ENCODE measurements around a stretch of chr21.

DNA sequence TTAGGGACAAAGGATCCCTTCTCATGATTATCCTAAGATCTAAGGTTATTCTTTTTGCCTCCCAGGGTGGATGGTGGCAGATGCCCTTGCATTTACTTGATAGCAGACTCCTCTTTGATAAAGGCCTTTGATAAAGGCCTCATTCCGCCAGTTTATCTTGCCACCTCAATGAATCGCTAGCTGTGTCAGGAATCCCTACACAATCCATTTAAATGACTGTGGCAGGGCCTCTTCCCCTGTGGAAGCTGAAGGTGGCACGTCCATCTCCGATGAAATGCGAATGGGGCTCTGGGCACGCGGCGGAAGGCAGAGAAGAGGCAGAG, 836 bp upstream of the NDUFV3 start:
- PRO-cap, 10 experiments, result no peak in any of the 10 experiments

DNA sequence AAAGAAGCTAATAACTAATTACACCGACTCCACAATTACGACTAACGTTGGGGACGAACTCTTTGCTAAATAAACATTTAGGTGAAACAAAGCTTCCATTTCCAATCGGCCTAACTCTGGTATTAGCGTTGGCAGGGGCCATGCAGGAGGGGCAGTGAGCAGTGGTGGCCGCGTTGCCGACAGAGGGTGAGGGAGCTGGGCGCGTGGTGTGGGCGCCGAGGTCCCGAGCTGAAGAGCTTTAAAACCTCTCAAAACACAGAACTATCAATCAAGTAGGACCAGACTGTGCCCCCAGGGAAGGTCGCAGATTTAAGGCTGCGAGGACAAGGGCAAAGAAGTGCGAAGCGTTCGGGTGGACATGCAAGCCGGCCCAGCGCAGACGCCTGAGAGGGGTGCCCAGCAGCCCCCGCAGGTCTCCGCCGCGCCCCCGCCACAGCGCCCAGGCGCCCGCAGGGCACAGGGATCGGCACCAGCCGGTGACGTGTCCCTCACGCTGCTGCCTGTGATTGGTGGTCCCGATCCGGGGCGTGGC, 408 bp upstream of the NDUFV3 start:
- PRO-cap, 10 experiments, result peak in 10 of 10 experiments; most common plus-strand start position 182 of the sequence (in 1); most common minus-strand start position 434 of the sequence (in 5)

DNA sequence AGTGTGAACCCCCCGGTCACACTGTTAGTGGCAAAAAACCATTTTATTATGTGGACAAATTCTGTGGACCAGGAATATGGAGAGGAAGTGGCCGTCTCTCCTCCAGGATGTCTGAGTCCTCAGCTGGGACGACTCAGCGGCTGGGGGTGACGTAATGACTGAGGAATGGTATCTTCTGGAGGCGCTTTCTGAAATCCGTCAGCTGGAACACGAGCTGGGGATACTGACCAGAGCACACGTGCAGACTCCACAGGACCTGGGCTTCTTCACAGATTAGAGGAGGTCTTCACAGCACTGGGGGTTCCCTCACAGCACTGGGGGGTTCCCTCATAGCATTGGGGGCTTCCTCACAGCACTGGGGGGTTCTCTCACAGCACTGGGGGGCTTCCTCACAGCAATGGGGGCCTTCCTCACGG, 18.1 kb downstream of the PKNOX1 start:
- PRO-cap, 10 experiments, result peak in 1 of 10 experiments; most common minus-strand start position 113 of the sequence (in 1)

GRCh38 chr21:43274519-43274799, 105.7 kb downstream of the CRYAA start:
- PRO-cap, 10 experiments, result no peak in any of the 10 experiments

GRCh38 chr21:43299372-43299736, 127.6 kb downstream of the SIK1 start:
- PRO-cap, 10 experiments, result no peak in any of the 10 experiments

GRCh38 chr21:43352825-43353561, 73.9 kb downstream of the SIK1 start:
- PRO-cap, 10 experiments, result peak in 3 of 10 experiments; most common plus-strand start chr21:43353043 (in 3)

DNA sequence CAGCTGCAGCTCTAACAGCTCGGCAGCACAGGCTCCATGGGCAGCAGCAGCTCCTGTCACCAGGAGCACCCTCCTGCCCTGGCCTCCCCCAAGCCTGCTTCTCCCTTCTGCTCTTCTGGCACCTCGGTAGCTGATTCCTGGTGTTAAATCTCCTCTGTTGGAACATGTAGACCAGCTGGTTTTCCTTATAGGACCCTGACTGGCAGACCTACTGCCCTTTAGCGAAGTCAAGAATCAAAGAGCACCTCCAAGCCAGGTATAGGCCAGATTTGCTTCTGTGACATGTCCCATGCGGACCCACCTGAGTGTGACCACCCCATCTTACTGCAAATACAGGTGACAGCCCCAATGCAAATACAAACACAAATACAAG, 72.4 kb downstream of the SIK1 start:
- PRO-cap, 10 experiments, result no peak in any of the 10 experiments

GRCh38 chr21:43463344-43463872, 36.5 kb upstream of the SIK1 start:
- PRO-cap, 10 experiments, result no peak in any of the 10 experiments

DNA sequence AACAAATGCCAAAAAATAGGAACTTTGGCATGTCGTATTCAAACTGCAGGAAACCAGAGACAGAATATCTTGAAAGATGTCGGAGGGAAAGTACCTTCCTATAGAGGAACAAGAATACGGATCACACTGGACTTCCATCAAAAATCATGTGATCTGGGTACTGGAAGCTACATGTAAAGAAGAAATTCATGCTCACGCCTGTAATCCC, 7.8 kb upstream of the PDXK start:
- PRO-cap, 10 experiments, result peak in 1 of 10 experiments; most common plus-strand start position 147 of the sequence (in 1)

GRCh38 chr21:43720544-43720806, 1.5 kb downstream of the PDXK start:
- PRO-cap, 10 experiments, result no peak in any of the 10 experiments

DNA sequence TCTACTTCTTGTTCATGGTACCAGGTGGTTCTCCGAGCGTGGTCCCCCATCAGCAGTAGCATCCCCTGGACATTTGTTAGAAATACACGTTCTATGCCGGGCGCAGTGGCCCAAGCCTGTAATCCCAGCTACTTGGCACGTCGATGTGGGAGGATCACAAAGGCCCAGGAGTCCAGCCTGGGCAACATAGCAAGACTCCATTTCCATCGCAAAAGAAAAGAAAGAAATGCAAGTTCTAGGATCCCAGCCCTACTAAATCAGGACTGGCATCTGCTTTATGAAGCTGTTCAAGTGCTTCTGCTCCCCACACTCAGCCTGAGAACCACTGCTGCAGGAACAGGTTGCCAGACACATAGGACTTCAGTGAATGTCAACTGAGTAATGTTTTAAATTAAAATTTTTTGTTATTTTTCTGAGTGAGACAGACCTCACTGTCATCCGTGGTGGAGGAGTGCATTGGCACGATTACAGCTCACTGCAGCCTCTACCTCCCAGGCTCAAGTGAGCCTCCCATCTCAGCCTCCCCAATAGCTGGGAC, 880 bp downstream of the RRP1 start:
- PRO-cap, 10 experiments, result no peak in any of the 10 experiments

DNA sequence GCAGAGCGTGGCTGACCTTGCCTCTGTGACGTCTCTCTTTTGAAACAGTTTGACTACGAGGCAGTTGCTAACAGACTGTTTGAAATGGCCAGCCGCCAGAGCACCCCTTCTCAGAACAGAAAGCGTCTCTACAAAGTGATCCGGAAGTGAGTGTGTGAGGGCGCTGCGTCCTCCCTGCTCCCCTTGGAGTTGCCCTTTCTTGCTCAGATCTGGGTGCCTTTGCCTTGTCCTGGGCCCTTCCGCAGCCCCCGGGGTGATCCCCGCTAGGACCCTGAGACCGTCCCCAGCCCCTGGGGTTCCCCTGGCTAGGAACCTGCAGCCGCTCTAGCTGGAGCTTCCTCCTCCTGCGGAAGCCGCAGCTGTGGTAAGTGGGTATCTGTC, 11.1 kb downstream of the RRP1 start:
- PRO-cap, 10 experiments, result no peak in any of the 10 experiments

DNA sequence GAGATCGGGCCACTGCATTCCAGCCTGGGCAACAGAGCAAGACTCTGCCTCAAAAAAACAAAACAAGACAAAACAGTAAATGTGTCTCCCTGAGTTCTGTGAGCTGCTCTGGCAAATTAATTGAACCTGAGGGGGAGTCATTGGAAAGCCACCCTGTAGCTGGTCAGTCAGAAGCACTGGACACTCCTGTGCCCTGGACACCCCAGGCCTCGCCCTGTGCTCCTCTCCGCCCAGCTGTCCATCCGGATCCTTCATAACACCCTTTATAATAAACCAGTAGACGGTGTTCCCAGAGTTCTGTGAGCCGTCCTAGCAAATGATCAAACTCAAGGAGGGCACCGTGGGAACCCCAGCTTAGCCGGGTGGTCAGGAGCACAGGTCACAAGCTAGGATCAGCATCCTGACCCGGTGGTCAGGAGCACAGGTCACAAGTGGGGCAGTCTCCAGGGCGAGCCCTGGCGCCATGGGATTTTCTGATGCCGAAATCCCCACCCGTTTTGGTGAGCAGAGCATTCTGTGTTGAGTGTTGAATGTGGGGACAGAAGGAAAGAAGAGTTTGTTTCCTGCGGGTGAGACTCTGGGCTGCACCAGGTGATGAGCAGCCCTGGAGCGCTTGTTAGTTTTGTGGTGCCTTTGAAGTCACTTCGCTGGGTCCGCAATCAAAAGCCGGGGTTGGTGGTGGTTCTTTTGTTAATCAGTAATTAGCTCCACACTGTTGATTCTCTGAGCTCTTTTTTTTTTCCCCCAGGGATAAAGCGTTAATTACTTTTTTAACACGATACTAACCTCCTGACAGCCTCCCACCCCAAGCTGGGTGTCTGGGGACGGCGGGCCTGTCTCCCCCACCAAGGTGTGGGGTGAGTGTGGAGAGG, 56.3 kb downstream of the AGPAT3 start:
- PRO-cap, 10 experiments, result no peak in any of the 10 experiments

- PRO-cap, 10 experiments, result no peak in any of the 10 experiments
Measured at GRCh38 chr21:43938693-43939471, 73.2 kb upstream of the TRAPPC10 start.

DNA sequence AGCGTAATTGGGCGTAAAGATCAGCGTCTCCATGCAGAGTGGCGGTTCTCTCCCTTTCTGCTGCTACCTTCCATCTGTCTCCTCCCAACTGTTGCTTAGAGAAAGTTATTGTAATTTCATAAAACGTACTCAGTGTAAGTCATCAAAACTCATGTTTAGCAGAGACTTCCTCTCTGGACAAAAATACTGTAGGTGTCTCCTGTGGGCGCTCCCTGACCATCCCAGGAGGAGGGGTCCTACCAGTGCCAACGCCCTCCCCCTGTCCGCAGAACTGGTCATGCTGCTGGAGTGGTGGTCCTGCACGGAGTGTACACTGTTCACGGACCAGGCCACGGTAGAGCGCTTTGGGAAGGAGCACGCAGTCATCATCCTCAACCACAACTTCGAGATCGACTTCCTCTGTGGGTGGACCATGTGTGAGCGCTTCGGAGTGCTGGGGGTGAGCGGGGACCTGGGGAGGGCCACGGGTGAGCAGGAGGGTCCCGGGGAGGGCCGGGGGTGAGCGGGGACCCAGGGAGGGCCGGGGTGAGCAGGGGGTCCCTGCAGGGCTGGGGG, 44.4 kb upstream of the TRAPPC10 start:
- PRO-cap, 10 experiments, result no peak in any of the 10 experiments

DNA sequence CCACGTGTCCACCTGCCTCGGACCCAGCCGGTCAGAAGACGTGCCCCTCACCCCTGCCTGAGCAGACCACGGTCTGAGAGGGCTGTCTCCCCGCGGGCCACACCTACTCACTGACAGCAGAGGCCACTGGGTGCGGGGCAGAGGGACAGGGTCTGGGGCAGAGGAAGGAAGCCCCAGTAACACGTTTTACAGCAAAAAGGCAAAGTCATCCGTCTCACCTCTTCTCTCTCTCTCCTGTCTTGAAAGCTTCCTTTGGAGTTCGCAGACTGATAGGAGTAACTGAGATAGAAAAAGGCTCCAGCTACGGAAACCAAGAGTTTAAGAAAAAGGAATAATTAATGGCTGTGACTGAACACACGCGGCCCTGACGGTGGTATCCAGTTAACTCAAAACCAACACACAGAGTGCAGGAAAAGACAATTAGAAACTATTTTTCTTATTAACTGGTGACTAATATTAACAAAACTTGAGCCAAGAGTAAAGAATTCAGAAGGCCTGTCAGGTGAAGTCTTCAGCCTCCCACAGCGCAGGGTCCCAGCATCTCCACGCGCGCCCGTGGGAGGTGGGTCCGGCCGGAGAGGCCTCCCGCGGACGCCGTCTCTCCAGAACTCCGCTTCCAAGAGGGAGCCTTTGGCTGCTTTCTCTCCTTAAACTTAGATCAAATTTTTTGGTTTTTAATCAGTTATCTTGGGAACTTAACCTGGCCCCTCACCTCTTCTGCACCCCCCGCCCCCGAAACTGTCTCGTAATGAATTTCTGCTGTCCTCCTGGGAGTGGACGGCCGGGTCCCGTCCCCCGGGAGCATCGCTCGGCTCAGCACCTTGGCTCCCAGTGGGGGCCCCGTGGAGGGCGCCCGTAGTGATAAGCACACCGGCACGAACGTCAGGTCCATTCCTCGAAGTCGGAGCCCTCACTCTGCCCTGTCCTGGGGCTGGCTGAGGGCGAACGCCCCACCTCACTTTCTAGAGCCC, 29.8 kb upstream of the TRAPPC10 start:
- PRO-cap, 10 experiments, result no peak in any of the 10 experiments

DNA sequence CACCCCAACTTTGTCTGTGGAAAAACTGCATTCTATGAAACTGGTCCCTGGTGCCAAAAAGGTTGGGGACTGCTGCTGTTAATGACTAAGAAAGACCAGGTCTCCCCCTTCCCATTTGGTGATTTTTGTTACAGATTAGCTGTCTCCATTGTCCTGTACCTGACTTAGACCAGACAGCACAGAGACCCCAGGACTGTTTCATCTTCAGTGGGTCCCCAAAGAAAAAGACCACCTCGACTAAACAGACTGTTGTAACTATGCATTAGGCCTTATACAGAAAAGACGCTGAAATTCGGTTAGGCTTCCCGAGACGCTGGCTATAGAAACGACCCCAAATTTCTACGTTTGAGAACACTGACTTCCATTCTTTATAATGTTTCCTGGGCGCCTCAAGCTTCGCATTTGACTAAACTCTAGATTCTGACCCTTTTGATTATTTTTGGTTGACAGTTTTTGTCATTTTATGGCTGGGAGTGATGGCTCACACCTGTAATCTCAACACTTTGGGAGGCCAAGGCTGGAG, 1.1 kb upstream of the TRAPPC10 start:
- PRO-cap, 10 experiments, result no peak in any of the 10 experiments

DNA sequence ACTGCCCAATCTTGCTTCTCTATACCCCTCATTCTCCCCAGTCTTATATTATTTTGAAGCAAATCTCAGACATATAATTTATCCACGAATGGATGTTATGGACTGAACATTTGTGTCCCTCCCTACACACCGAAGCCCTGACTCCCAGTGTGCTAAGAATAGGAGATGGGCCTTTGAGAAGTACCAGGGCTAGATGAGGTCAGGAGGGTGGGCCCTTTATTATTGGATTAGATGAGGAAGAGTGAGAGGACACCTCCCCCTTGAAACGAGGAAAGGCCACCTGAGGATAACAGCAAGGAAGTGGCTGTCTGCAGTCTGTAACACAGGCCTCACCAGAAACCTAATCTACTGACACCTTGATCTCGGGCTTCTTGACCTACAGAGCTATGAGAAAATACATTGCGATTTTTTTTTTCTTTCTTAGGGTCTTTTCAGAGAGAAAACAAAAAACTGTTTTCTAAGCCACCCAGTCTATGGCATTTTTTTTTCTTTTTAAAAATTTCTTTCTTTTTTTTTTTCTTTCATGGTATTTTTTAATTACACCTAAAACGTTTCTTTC, 9.5 kb downstream of the TRAPPC10 start:
- PRO-cap, 10 experiments, result peak in 1 of 10 experiments; most common plus-strand start position 335 of the sequence (in 1); most common minus-strand start position 154 of the sequence (in 1)

DNA sequence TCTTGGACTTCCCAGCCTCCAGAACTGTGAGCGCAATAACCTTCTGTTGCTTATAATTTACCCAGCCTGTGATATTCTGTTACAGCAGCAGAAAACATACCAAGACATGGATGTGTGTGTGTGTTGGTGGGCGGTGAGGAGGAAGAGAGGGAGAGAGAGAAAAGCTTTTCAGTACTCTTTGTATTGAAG, 23.1 kb downstream of the TRAPPC10 start:
- PRO-cap, 10 experiments, result no peak in any of the 10 experiments

DNA sequence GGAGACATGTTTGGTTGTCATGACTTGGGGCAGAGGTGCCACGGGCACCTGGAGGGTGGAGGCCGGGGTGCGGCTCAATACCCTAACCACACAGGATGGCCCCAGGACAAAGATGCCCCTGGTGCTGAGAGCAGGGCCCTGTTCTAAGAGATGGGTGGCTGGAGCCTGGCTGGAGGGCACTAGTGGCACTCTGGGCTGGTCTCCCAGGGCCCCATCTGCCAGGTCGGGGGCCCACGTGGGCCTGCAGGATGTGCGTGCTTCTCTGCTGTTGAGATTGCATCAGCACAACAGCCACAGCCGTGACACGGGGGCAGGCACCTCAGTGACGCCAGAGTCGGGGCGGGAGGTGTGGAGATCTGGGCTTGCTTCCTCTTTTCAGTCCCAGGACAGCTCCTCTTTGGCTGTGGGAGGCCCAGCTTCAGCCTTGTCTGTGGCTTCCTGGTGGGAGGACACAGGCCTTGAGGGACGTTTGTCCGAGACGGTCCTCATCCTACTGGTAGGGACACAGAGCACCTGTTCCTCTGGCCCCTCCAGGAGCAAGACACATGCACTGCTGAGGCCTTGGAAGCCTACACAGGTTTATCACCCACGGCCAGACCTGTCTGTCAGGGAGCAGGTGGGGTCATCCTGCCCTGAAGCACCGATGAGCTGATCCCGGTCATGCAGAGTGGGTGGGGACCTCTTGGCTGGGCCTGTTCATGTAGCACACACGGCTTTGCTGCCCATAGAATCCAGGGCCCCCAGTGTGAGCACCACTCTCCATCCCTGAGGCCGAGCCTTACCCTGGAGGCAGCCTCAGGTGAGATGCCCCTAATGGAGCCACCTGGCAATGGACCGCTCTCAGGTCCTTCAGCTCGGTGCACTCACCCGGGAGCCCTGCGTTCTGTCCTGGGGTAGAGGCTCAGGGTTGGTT, 44.4 kb downstream of the ICOSLG start:
- PRO-cap, 10 experiments, result no peak in any of the 10 experiments

Data from Metastatic Breast Carcinoma in the Brain (tissue), 10 donors.